IMR-90 (cell line): ENCODE data around the genes MYCN and RAD51AP2.

DNA sequence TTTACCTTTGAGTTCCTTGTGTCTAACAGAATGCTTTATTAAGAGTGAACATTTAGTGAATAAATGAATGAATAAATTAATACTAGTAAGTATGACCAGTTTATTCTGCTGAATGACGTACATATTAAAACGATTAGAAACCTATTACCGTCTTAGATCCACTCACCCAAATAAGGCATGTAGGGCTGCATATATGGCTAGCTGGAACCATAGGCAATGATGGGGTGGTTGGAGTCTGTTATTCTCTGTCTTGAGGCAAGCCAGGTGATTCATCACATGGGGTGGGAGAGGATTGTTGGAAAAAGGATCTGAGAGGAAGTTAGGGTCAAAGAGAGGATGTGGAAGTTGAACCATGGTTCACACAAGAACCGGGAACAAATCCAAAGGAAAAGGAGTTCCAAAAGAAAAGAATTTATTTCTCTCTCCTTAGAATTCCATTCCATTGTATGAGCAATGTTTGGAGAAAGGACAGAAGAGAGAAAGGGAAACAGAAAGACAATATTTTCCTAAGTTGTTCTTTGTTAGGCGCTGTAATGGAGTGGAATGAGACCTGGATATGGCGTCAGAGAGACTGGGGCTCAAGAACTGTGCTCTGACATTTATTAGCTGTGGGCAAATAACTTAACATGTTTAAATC is 71.1 kb downstream of the TRIB2 start:
- RRBS, result no CpG with 5 or more reads among the region's 6 CpGs
CAGE:
- cytosol, long polyA plus RNA, result no peak
- long polyA plus RNA, result no peak
- nucleus, long polyA plus RNA, result no peak

DNA sequence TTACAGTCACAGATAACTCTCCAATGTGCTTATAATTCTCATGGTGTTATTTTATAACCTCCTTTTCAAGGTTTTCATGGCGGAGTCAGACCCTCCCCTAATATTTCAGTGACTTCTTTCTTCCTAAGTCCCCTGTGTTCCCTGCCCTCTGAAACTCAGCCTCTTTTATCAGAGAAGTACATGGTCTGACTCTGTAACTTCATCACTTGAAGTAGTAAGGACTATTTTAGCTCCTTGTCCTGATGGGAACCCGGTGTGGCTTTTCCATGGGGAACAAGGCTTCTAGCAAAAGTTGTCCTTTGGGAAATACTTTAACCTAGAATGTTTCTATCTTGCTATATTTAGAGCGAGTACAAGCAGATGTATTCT is 117.5 kb downstream of the TRIB2 start:
- RRBS, result no CpG with 5 or more reads among the region's 3 CpGs
CAGE:
- cytosol, long polyA plus RNA, result no peak
- long polyA plus RNA, result no peak
- nucleus, long polyA plus RNA, result no peak

DNA sequence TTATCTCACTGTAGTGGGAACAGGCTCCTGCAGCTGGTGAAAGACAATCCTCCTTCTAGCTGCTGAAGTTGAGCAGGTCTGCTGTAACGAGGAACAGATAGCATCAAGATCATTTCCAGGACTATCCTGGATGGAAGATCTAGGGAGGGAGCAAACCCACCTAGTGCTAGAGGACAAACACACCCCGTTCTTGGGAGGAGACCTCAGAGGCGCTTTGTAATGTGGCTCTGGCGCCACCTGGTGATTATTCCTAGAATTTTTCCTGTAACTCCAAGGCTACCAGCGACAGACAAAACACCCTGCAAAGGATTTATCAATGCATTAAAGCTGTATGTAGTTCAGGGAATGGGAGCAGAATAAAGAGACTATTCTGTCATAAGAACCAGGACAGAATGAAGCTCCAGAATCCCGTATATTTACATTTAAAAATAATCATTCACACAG is 290.1 kb downstream of the TRIB2 start:
- RRBS, result no CpG with 5 or more reads among the region's 6 CpGs
CAGE:
- cytosol, long polyA plus RNA, result no peak
- long polyA plus RNA, result no peak
- nucleus, long polyA plus RNA, result no peak

GRCh38 chr2:15555543-15556199 is 5.5 kb downstream of the NBAS start:
- RRBS, result no CpG with 5 or more reads among the region's 3 CpGs
CAGE:
- cytosol, long polyA plus RNA, result no peak
- long polyA plus RNA, result no peak
- nucleus, long polyA plus RNA, result no peak

DNA sequence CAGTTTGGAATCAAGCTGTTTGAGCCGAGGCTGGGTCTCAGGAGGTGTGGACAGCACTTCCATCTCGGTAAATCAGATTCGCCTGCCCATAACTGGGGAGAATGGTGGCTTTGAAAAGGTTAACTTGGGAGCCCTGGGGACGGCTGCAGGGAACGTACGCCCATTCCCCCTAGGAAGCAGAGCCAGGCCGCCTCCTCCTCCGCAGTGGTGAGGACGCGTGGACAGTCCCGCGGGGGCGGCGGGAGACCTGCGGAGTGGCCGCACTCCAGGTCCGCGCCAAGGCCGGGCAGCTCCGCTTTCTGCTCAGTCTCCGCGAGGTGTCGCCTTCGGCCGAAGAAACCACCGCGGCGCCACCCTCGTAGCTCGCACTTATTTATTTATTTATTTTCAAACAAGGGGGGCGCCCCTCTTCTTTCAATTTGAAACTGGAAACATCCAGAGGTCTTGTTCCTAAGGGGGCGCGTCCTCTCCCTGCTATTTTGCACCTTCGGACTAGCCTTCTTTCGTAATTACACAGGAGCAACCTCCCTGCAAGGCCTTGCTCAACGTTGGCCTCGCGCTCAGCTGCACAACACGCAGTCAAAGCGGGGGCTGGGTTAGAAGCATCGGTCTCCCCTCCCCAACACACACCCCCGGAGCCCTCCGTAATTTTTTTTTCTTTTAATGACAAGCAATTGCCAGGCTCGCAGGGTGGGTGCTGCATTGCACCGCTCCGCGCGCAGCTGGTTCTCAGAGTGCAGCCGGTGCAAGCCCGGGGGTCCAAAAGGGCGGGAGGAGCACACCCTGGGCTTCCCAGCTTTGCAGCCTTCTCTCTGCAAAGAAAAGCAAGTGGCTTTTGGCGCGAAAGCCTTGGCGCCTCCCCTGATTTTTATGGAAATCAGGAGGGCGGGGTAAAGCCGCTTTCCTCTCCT is 555 bp upstream of the MYCN start:
- RRBS, result 2% methylated on average over 7 of the region's 56 CpGs
CAGE:
- cytosol, long polyA plus RNA, result no peak
- long polyA plus RNA, result no peak
- nucleus, long polyA plus RNA, result no peak

- RRBS, result 3% methylated on average over 15 of the region's 46 CpGs
CAGE:
- cytosol, long polyA plus RNA, result no peak
- long polyA plus RNA, result no peak
- nucleus, long polyA plus RNA, result no peak
Observed at GRCh38 chr2:15940451-15941115, at the start of gene MYCN. MYCN (plus strand) TSS chr2:15940550.

- RRBS, result no CpG with 5 or more reads among the region's 15 CpGs
CAGE:
- cytosol, long polyA plus RNA, result no peak
- long polyA plus RNA, result no peak
- nucleus, long polyA plus RNA, result no peak
Observed at GRCh38 chr2:16227976-16228439, 287.7 kb downstream of the MYCN start.

DNA sequence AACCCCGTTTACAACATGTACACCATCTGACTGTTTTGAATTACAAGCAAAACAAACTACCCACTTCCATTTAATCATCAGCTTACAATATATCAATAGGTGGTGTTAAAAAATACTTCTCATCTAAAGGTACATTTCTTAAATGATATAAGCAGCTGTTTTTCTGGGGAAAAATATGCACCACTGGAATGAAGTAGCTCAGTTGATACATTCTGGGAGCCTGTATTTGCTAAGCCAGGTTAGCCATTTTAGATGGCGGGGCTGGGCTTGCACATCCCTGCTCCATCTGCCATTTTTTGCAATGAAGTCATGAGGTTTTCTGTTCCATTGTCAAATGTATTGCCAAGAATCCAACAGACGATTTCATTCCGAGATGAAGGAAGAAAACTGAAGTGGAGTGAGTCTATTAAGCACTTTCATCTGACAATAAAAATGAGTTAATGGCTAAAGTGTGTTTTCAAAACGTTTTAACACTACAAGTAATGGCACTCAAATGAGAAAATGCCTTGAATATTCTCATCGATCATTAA is 61.1 kb downstream of the CYRIA start:
- RRBS, result no CpG with 5 or more reads among the region's 6 CpGs
CAGE:
- cytosol, long polyA plus RNA, result no peak
- long polyA plus RNA, result no peak
- nucleus, long polyA plus RNA, result no peak

DNA sequence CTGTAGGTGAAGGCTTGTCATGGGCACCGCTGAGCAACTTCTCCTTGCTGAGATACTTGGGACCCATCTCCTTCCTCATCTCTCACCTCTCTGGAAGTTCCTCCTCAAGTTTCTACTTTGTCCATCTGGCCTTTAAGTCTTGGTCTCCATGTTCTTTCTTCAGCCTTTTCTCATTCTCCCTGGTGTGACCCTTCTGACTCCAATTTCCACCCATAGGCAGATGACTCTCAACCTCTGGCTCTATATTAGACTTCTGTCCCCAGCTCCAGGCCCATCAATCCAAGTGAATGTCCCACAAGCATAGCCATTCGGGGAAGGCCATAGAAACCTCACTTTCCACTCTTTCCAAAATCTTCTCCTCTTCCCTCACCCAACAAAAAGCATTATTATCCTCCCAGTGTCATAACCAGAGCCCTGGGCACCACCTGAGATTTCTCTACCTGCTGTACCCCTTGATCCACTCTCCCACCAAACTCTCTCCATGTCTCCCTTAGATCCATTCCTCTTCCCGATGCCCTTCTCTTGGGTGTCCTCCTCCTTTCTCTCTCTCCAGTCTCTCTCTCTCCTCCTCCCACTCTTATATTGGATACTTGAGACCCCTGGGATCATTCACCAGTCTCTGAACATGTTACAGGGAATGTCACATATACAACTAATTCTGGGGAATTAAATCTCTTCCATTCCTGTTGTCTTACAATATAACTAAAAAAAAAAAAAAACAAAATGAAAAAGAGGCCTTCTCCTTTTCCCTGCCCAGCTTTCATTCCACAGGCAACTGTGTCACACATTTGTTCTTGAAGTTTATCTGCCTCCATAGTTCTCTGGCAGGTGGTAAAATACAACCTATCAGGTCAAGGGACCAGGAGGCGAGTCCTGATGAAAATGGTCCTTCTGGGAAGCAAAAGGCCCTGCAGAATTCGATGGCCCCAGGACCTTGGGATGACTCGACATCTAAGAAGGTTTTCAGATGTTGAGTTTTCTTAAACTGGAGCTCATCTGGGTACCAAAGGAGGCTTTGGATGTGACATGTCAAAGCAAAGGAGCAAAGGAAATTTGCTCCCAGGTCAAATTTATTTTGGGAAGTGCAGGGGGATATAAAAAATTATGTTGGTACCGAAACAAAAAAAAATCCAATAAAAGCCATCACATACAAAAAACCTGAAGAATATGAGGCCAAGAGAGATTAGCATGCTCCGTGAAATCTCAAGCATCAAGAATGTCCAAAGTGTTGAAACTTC is 59.4 kb downstream of the CYRIA start:
- RRBS, result no CpG with 5 or more reads among the region's 8 CpGs
CAGE:
- cytosol, long polyA plus RNA, result no peak
- long polyA plus RNA, result no peak
- nucleus, long polyA plus RNA, result no peak

DNA sequence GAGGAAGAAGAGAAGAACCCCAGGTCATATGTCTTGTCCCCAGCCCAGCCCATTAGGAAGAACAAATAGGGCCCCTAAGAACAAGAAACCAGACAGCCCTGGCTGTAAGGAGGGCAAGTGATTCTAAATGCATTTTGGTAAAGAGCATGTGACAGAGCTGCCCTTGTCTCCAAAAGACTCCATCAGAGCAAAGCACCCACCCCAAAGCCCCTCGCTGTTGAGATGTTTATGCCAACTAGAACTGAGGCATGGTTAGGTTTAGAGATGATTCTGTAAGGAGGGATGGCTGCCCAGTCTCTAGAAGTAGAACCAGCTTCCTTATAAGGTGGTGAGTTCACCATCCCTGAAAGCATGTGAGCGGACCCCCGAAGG is 47.2 kb downstream of the CYRIA start:
- RRBS, result no CpG with 5 or more reads among the region's 3 CpGs
CAGE:
- cytosol, long polyA plus RNA, result no peak
- long polyA plus RNA, result no peak
- nucleus, long polyA plus RNA, result no peak

DNA sequence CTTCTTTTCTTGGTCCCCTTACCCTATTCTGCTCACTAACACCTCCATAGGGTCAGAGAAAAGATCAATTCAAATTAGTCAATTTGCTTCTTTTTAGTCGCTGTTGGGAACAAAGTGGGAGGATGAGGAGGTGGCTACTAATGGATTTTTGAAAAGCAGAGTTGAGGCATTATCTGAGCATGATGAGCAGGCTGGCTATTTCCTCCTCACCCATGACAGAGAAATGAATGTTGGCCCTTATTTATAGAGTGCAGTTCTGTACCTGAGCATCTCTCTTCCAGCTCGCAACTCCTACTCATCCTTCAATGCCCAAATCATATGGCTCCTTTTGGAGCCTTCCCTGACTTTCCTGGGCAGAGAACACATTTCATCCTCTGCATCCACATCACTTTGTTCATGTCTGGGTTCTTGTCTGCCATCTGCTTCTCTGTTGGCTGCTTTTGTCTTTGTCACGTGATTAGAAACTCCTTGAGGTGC is 46.0 kb downstream of the CYRIA start:
- RRBS, result no CpG with 5 or more reads among the region's 3 CpGs
CAGE:
- cytosol, long polyA plus RNA, result no peak
- long polyA plus RNA, result no peak
- nucleus, long polyA plus RNA, result no peak

GRCh38 chr2:16650341-16650964 is 15.2 kb downstream of the CYRIA start:
- RRBS, result no CpG with 5 or more reads among the region's 5 CpGs
CAGE:
- cytosol, long polyA plus RNA, result no peak
- long polyA plus RNA, result no peak
- nucleus, long polyA plus RNA, result no peak

DNA sequence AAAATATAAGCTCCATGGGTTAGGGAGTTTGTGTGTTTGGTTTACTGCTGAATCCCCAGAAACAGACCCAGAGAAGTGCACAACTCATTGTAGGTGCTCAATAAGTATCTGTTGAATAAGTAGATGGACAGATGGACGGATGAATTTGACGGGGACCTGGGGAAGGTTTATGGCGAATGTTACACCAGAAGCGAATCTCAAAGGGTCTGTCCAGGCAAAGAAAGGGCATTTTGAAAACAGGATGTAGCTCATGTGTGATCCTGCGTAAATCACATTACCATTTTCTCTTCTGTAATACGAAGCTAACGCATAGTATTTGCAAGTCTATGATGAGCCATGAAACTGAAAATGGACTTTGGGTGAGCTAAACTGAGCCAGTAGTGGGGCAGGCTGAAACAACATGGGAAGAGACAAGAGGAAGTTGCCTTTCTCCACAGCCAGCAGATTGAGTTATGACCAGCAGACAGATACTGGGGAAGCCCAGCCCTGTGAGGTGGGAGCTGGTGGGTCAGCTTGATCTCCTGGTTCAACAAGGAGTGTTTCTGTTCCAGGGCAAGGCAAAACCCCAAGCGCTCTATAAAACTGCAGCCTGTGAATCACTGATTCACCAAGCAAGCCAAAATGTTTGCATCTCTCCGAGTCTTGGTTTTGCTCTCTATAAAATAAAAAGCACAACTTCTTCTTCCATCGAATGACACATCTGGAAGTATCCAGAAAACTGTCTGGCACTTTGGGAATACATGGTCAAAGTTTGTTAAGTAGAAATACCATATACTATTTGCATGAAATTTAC is 11.9 kb downstream of the CYRIA start:
- RRBS, result no CpG with 5 or more reads among the region's 10 CpGs
CAGE:
- cytosol, long polyA plus RNA, result no peak
- long polyA plus RNA, result no peak
- nucleus, long polyA plus RNA, result no peak

DNA sequence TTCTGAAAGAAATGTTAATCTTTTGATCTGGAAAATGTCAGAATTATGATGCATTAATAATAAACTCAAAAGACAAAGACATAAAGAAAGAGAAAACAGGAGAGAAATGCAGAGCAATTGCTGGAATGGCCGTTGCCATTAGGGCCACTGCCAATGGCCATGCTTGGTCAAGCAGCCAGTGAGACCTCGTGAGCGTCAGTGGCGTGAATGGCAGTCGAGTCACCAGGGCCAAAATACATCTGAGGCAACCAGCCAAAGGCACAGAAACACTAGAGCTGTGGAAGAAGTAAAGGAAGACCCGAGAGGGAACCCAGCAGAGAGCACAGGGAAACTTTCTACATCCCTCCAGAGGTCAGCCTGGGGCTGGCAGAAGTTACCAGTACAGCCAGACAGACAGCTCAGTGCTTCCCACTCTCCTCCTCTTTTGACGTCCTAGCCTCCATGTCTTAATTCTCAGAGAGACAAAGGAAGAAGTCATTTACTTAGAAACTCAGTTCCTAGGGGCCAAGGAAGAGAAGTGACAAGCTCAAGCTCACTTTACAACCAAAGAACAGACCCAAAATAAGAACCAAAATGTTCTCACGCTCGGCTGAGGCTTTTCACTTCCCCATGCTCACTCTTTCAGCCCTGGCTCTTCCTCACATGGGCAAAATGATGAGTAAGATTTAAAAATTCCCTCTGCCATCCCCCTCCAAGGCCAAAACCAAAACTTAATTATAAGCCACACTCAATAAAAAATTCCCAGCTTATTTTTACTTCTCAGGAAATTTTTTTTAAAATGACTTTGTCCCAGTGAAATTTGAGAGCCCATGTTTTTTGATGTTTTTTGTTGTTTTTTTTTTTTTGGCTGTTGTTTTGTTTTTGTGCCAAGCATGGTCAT is 8.7 kb downstream of the CYRIA start:
- RRBS, result no CpG with 5 or more reads among the region's 9 CpGs
CAGE:
- cytosol, long polyA plus RNA, result no peak
- long polyA plus RNA, result no peak
- nucleus, long polyA plus RNA, result no peak

- RRBS, result no CpG with 5 or more reads among the region's 4 CpGs
CAGE:
- cytosol, long polyA plus RNA, result no peak
- long polyA plus RNA, result no peak
- nucleus, long polyA plus RNA, result no peak
Observed at GRCh38 chr2:16775369-16775568, 109.6 kb upstream of the CYRIA start.

- RRBS, result 5% methylated on average over 5 of the region's 44 CpGs
CAGE:
- cytosol, long polyA plus RNA, result no peak
- long polyA plus RNA, result no peak
- nucleus, long polyA plus RNA, result no peak
Observed at GRCh38 chr2:17517736-17519159, at the start of gene RAD51AP2. RAD51AP2 (minus strand) TSS chr2:17518440.

- RRBS, result no CpG with 5 or more reads among the region's 26 CpGs
CAGE:
- cytosol, long polyA plus RNA, result no peak
- long polyA plus RNA, result no peak
- nucleus, long polyA plus RNA, result no peak
Observed at GRCh38 chr2:17649265-17649849, 104.3 kb downstream of the SMC6 start.

DNA sequence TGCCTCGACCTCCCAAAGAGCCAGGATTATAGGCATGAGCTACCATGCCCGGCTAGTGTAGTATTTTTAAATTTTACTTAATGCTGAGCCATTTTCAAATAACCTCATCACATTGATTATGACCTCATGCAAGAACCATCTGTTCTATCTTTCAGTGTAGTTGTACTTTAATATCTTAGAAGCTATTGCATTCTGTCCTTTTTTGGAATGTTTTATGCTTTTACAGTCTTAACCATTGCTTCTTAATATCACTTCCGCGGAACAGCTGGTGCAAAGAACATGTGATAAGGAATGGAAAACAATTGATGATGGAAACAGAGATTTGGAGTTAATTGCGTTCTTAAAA is 2.7 kb downstream of the GEN1 start:
- RRBS, result no CpG with 5 or more reads among the region's 5 CpGs
CAGE:
- cytosol, long polyA plus RNA, result no peak
- long polyA plus RNA, result no peak
- nucleus, long polyA plus RNA, result no peak

DNA sequence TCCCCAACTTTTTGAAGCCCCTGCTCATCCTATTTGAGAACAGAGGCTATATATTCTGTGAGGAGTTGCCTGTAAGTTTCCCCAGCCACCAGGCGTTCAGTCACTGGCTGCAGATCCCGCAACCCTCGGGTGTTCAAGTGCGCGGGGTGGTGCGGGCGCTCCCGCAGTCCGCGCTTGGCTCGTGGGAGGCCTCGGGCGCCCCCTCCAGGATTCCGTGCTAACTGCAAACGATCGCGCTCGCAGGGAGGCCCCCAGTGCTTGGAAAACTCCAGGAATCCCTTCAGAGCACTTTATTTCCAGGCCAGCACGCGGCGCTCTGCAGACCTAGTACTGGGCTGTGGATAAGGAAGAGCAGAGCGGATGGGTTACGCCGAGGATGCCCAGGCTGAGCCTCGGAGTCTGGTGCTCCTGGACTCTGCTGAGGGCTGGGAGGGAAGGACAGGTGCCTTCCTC is 14.3 kb downstream of the MSGN1 start:
- RRBS, result no CpG with 5 or more reads among the region's 25 CpGs
CAGE:
- cytosol, long polyA plus RNA, result no peak
- long polyA plus RNA, result no peak
- nucleus, long polyA plus RNA, result no peak

GRCh38 chr2:17892771-17893542 is 14.5 kb downstream of the KCNS3 start:
- RRBS, result no CpG with 5 or more reads among the region's 10 CpGs
CAGE:
- cytosol, long polyA plus RNA, result no peak
- long polyA plus RNA, result no peak
- nucleus, long polyA plus RNA, result no peak